ENCODE results near the genes B4GALNT1, LRIG3 and TAFA2.

DNA sequence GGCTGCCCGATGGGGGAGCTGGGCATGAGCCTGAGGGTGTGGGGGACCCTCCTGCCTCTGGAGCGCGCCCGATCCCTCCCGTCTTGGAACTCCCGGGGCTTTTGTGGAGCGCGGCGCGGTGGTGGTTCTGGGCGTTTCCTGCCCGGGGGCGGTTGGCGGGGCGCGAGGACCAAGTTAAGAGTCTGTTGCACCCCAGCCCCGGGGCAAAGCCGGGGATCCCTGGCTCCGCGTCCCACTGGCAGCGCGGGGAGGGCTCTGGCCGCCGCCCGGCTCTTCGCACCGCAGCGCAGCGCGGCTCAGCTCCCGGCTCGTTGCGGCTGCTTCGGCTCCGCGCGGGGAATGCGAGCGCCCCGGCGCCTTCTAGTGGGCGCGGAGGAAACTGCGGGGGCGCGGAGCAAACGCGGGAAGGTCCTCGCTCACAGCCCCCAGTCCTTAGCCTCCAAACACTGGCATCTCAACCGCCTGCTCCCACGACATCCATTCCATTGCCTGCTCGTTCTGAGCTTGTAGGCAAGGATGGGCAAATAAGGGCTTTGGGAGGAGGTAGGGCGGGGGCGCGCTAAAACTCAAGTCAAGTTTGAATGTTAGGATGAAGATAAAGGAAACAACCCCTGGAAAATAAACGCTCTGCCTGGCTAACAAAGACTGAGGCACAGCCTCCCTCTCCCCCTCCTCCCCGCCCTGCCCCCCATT, at the start of gene B4GALNT1:
B4GALNT1 (minus strand) TSS at position 343 of the 693 bp plus-strand sequence.
- PRO-cap: no peak
- RAMPAGE, long total RNA: no peak

- PRO-cap: no peak
- RAMPAGE, long total RNA: no peak
These were observed 19.6 kb downstream of the AGAP2 start for GRCh38 chr12:57718909-57719319.

DNA sequence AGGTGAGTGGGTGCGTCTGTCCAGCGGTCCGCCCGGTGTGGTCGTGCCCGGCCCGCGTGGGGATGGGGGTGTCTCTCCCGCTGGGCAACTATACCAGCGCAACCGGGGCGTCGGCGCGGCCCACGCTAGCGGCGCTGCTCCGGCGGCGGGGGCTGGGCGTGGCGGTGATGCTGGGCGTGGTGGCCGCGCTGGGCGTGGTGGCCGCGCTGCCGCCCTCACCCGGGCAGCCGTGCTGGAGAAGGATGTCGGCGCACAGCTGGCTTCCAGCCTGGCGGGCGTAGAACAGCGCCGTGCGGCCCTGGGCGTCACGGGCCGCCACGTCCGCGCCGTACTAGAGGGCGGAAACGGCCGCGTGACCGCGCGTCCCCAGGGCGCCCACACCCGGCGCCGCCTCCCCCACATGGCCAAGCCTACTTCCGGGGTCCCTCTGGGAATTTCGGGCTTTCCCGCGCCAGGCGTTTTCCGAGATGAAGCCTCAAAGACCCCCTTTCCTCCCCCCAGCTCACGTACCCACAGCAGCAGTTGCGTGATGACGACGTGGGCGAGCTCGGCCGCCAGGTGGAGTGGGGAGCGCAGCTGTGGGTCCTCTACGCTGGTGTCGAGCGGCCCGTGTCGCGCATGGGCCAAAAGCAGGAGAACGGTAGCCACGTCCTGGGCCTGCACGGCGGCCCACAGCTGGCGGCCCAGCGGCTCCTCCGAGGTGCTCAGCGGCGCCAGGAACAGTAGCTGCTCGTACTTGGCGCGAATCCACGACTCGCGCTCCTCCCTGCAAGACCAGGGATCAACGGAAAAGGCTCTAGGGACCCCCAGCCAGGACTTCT, 11.9 kb downstream of the AGAP2 start:
- PRO-cap: no peak
- RAMPAGE, long total RNA: no peak

GRCh38 chr12:57796035-57796531, 13.5 kb downstream of the TSFM start:
- PRO-cap: no peak
- RAMPAGE, long total RNA: no peak

- PRO-cap: no peak
- RAMPAGE, long total RNA: no peak
These were observed 5.8 kb upstream of the AVIL start for GRCh38 chr12:57824256-57824761.

DNA sequence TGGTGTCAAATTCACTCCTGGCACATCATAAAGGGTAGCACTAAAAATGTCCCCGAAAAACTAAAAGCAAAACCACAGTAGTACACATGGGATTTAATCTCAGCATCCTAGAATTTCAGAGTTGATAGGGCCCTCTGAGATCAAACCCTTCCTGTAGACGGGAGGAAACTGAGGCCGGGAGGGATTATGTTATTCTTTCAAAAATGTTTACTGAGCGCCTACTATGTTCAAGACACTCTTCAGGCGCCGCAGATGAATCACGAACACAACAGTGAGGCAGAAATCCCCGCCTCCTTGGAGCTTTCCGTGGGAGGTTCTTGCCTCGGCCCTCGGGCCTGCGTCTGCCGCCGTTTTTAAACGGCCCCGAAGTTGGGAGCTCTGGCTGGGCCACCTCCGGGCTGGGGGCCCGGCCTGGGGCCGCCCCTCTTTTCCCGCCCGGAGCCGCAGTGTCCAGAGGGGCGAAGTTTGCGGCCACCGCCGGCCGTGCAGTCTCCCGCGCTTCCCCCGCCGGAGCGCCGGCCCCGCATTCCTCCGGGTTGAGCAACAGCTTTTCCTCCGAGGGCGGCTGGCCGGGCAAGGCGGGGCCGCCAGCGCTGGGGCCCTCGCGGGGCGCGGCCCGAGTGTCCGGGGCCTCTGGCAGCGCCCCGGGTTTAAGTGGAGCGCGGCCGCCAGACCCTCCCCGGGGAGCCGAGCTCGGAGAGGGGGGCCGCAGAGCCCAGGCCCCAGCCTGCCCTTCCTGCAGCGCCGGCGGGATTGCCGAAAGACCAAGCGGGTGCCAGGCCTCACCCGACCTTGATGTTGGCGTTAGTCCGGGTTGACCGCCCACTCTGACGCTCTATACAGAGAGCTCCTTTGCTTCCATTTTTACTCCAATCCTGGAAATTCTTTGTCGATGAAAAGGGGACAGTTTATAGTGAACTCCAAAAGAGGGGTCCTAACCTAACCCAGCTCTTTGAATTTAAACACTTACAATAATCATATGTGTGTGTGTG, 18.6 kb upstream of the CTDSP2 start:
- PRO-cap: no peak
- RAMPAGE, long total RNA: no peak

GRCh38 chr12:57895850-57896396, 45.4 kb upstream of the ATP23 start:
- PRO-cap: no peak
- RAMPAGE, long total RNA: no peak

DNA sequence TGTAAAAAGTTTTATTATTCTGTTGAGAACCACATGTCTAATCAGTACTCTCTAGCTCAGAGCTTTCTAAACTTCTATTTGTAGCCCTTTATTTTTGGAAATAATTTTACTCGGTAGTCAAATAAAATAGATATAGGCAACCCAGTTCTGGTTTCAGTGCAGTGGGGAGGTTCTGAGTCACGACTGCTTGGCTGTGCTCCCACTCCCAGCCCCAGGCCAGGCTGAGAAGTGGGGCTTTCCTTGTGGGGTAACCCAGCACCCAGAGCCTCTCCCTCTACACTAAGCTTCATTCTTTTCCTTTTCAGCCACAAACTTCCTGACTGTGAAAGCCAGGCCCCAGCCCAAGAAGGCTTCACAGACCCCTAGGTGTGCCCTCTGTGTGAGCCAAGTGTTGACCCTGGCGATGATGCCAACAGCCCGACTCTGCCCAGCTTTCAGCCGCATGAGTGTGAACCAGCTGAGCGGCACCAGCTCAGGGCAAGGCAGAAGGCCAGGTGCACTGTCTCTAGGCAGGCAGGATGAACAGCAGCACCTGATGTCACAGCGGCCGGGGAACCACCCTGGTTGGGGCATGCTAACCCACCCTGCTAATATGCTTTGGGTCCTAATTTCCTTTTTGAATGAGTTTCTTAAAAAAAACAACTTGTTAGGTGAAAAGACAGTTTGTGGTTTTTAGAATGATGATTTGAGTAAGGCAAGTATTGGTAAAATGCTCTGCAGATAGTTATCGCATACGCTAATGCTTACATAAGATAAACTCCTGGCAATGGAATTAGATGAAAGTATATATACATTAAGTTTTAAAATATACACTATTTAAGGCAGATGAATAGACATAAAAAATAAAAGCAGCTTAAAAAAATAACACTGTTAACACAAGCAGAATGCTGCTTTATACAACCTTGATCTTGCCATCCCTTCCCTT, 42.2 kb upstream of the ATP23 start:
- PRO-cap: no peak
- RAMPAGE, long total RNA: no peak

- PRO-cap: no peak
- RAMPAGE, long total RNA: no peak
These were observed 323.4 kb downstream of the LRIG3 start for GRCh38 chr12:58596995-58597194.

GRCh38 chr12:58919835-58920873, at the start of gene LRIG3:
Gene LRIG3 (minus strand): TSS chr12:58920504.
- PRO-cap: no peak
- RAMPAGE, long total RNA: no peak

DNA sequence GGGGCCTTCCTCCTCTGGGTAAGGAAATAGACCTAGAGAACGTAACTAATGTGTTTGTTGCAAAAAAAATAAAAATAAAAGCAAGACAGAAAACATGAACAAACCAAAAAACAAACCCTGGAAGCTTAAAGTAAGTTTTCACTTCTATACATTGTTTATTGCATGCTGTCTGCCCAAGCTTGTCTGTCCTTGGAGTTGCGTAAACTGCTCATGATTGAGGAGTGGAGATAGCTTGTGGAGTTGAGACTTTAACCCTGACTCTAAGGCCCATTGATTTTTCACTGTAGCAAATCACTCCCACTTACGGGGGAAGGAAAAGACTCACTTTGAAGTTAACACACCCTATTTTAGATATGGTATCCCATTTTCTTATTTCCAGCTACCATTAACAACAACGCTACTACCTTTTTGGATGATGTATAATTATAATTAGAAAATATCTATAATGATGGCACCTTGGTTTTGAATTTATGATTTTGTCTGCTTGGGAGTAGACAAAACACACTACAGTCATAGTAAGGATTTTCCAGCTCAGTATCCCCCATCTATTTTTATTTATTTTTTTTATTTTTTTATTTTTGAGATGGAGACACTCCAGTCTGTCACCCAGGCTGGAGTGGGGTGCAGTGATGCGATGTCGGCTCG, 1.3 kb upstream of the LRIG3 start:
- PRO-cap: no peak
- RAMPAGE, long total RNA: no peak

GRCh38 chr12:59597326-59597829, 1.5 kb downstream of the SLC16A7 start:
- PRO-cap: no peak
- RAMPAGE, long total RNA: no peak

DNA sequence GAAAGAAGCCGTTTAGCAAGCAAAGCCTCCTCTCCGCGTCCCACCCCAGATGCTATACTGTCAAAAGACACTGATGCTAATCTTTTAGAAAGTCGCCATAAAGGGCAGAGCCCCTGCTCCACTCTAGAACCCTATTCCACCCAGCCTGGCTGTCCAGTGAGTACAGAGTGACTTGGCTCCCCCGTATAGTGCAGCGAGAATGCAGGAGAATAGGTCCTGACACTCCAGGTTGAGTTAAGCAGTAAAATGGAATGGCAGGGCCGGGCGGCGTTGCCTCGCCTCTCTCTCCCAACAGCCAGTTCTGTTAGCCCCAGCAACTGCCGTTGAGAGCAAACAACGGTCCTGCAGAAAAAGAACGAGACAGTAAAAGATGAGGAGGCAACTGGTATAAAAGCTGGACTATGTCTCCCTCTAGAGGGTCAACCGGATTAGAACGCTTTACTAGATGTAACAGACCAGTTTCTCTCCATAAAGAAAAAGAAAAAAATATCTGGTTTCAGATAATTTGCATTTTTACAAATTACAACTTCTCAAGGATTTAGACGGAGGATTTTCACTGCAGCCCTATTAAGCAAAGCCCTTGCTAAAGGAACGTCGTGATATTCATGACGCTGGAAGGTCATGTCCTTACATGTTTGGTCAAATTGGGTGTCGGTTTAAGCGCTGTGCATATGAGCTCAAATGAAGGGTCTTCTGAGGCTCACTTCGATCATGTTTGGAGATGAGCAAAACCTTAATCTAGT, at the start of gene TAFA2:
TAFA2 (minus strand) TSS at position 324 of the 743 bp plus-strand sequence.
- PRO-cap: no peak
- RAMPAGE, long total RNA: no peak

- PRO-cap: no peak
- RAMPAGE, long total RNA: no peak
These were observed 7.9 kb upstream of the USP15 start for GRCh38 chr12:62252082-62252953.

DNA sequence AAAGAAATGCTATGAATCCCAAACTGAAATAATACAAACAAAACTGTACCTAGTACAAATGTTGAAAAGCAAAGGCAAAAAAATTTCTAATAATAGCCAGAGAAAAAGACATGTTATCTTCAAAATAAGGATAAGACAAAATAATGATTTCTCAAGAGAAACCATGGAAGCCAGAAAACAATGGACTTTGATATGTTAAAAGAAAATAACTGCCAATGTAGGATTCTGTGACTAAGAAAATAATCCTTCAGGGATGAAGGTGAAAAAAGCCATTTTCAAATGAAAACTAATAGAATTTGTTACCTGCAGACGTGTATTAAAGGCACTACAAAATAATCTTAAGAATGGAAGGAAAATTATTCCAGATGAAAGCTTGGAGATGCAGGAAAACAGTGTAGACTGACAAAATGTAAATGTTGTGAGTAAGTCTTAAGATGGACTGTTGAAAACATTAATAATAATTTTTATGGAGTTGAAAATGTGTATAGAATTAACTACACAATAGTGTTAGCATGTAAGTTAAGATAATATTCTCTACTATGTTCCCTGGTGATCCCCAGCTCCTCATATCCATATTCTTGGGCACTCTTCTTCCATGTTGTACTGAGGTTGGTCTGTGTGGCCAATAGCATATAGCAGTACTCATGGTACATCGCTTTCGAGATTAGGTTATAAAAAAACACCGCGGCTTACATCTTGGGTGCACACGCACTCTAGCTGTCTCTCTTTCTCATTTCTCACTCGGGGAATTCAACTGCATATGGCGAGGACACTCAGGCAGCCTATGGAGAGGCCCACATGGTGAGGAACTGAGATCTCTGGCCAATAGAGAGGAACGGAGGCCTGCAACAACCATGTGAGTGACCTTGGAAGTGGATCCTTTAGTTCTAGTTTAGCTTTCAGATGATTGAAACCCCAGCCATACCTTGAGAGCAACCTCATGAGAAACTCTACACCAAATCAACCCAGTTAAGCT, 45.3 kb downstream of the USP15 start:
- PRO-cap: no peak
- RAMPAGE, long total RNA: no peak

GRCh38 chr12:62604013-62604441, 137.4 kb downstream of the MON2 start:
- PRO-cap: no peak
- RAMPAGE, long total RNA: no peak

DNA sequence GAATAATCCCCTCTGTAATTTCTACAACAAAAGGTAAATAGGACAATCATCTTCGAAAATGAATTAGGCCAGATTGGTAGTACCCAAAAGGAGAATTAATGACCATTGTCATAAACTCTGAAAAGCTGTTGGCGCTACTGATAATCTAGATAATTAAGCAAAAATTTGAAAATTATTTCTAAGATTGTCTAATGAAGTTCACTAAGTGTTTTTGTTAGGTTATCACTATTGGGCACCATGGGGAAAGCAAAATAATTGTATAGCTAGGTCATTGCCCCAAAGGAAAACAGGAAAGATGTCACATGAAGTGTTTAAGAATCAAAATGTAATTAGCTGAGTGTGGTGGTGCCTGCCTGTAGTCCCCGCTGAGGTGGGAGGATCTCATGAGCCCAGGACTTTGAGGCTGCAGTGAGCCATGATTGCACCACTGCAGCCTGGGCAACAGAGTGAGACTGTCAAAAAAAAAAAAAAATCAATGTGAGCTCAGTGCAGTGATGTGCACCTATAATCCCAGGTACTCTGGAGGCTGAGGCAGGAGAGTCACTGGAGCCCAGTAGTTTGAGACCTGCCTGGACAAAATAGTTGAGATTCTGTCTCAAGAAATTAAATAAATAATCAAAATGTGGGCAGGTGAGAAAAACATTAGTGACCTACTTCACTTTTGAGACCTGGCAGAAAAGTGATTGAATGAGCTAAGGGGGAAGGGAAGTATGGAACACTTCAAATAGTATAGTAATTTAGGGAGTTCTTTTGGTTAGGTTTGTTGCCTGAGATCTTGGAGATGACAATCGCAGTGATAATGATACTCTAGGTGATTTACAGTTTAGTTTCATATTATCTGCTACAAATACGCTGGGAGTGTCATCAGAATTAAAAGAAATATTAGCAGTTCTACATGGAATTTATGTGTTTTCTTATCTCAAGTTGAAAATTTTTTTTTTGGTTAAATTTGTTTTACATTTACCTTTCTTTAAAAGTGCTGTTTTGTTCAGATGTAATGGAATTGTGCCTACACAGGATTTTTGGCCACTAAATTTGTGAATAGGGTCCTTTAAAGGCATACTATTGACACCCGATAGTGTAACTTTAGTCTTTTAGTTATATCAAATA, 140.1 kb downstream of the MON2 start:
- PRO-cap: no peak
- RAMPAGE, long total RNA: no peak

GRCh38 chr12:62629586-62629785, 162.9 kb downstream of the MON2 start:
- PRO-cap: no peak
- RAMPAGE, long total RNA: no peak

DNA sequence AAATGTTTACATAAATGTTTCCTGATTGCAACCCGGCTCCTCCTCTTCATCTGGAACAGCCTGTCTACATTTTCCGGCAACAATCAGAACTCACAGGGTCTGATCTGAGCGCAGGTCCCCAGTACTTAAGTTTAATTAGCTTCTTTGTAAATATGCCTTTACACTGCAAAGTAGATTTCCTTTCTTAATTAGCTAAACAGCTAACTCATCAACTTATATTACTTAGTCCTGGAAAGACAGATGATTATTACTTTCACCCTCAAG, 213.0 kb downstream of the MON2 start:
- PRO-cap: no peak
- RAMPAGE, long total RNA: no peak

- PRO-cap: no peak
- RAMPAGE, long total RNA: no peak
These were observed 1.2 kb downstream of the SRGAP1 start for GRCh38 chr12:63845591-63846186.